Prostate gland (tissue), 2 donors: ENCODE results near the gene OXNAD1.

- PRO-cap, result no peak
- RAMPAGE, long total RNA, 2 experiments, result no peak in any of the 2 experiments
Observed at GRCh38 chr3:15032432-15033020, 32.6 kb downstream of the MRPS25 start.

DNA sequence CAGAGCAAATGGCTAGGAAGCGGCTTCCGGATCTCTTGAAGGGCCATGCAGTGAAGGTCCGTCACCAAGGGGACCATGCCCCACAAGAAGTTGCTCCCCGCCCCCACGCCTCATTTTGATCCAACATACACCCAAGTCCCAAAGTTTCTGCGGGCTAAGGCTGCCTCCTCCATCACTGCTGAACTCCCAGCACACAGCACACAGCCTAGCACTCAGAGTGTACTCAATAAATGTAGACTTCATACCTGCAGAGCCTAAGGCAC lies 1.2 kb downstream of the MRPS25 start:
- PRO-cap, result no peak
- RAMPAGE, long total RNA, 2 experiments, result no peak in any of the 2 experiments

DNA sequence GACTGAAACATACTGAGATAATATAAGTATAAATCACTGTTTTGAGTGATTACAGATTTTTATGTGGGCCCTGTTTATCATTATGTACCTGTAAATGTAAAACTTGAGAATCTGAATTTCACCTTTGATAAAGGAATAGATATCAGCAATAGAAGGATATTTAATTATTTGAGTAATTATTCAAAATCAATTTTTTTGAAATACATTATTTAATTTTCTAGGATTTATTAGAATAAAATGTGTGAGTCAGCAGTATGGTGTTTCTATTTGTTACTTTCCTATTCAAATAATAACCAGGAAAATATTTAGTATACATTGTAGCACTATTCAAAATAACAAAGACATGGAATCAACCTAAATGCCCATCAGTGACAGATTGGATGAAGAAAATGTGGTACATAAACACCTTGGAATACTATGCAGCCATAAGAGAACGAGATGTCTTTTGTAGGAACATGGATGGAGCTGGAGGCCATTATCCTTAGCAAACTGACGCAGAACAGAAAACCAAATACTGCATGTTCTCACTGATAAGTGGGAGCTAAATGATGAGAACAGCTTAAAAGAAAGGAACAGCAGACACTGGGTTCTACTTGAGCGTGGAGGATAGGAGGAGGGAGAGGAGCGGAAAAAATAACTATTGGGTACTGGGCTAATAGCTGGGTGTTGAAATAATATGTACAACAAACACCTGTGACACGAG lies 22.2 kb downstream of the CAPN7 start:
- PRO-cap, result no peak
- RAMPAGE, long total RNA, 2 experiments, result start-site peak on the plus strand in 1 of 2 experiments, centred at position 295 of the sequence, 16 reads per replicate

DNA sequence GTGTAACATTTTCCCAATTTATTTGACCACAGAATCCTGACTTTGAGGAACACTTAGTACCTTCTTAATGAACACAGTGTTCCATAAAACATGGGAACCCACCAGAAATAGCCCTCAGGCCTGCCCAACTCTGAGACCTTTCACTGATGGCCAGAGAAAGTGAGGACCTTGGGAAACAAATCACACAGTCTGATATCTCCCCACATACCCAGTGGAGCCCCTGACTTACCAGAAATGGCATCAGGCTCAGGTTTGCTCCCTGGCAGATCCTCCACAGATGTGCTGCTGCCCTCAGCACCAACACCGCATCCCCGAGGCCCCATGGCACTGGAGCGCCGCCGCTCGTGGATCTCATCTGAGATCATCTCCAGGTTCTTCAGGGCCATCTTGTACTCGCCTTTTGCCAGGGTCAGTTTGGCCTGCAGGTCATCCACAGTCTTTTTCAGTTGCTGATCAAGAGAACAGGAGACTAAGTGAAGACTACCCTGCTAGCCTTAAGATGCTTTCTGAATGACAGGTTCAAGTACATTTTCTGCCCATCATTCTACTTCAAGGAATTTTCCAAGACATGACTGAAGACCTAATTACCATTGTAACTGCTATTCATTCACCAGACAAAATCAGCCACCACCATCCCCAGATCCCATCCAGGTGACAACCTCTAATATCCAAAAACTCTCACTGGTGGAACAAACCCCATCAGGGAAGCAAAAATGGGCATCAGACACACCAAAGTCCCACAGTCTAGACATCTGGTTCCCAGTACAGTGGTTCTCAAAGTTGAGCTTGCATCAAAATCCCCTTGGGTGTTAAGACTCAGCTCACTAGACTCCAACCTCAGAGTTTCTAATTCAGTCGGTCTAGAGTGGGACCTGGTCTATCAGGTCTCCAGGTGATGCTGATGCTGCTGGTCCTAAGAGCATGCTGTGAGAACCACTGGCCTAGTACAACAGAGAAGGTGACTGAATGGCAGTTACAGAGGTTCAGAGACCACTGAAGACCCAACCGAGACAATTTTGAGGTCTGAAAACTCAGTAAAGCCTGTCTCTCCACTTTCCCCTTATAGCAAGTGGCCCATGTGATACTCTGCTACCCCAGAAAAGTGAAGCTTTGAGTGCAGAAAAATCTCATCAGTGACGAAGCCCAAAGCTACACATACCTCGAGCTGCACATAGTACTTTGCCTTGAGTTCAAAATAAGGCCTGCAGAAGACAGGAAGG lies 53.0 kb downstream of the CAPN7 start:
- PRO-cap, result no peak
- RAMPAGE, long total RNA, 2 experiments, result no peak in any of the 2 experiments

DNA sequence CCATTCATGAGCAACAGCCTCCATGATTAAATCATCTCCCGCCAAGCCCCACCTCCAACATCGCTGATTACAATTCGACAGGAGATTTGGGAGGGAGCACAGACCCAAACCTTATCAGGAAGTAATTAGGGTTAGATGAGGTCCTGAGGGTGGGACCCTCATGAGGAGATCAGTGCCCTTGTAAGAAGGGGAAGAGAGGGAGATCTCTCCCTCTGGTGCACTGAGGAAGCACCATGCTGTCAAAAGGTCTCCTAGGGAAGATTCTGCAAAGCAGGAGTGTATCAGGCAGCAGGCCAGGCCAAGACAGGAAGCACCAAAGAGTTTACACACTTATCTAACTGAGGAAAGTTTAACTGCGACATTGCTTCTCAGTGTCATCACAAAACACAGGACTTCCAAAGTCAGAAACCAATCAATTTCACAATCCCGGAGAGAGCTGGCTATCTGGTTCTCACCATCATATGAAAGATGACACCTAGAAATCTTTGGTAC lies 57.4 kb downstream of the SH3BP5 start:
- PRO-cap, result no peak
- RAMPAGE, long total RNA, 2 experiments, result no peak in any of the 2 experiments

GRCh38 chr3:15300115-15301245 lies 31.9 kb downstream of the SH3BP5 start:
- PRO-cap, result unidirectional peak, minus-strand start at chr3:15300365
- RAMPAGE, long total RNA, 2 experiments, result no peak in any of the 2 experiments

- PRO-cap, result no peak
- RAMPAGE, long total RNA, 2 experiments, result no peak in any of the 2 experiments
Observed at GRCh38 chr3:15361266-15362395, 29.2 kb upstream of the SH3BP5 start.

- PRO-cap, result no peak
- RAMPAGE, long total RNA, 2 experiments, result no peak in any of the 2 experiments
Observed at GRCh38 chr3:15381073-15381614, 46.2 kb downstream of the METTL6 start.

- PRO-cap, result no peak
- RAMPAGE, long total RNA, 2 experiments, result no peak in any of the 2 experiments
Observed at GRCh38 chr3:15847680-15848354, 50.0 kb upstream of the ANKRD28 start.

DNA sequence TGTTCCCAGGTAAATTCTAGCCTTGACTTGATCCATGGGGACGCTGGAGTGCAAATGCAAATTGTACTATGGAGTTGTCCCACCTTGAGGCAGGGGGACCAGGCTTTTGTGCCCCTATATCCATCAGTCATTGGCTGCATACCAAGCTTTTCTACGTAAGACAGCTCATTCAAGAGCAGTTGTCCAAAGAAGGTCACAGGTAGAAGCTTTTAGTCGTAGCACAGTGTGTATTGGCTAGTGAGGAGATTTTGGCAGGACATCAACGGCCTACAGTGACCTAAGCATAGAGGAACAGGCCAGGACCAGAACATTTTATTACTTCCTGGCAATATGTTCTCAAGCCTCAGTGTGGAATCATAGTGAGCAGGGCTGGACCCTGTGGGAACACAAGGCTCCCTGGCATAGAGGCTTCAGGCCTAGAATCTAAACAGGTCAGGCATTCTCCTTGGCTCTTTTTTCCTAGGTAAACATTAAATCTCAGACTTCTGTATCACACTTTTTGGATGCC lies 105.4 kb upstream of the ANKRD28 start:
- PRO-cap, result bidirectional peak, plus-strand start at position 346 of the sequence, minus-strand start at position 132 of the sequence
- RAMPAGE, long total RNA, 2 experiments, result no peak in any of the 2 experiments

DNA sequence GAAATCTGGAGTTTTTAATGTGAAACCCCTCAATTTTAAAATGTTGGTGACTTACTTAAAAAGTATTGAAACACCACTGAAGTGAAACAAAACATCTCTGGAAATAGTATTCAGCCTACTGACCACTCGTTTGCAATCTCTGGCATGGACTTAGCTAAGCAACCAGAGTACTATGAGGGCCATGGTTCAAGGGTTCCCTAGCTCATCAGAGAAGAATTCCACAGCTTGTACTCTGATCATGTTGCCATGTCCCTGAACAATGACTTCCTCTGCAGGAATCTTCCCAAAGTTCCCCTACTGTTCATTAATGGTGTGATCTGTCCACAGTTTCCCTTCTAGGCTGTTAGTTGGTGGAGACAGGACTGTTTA lies 44.5 kb upstream of the GALNT15 start:
- PRO-cap, result no peak
- RAMPAGE, long total RNA, 2 experiments, result no peak in any of the 2 experiments

DNA sequence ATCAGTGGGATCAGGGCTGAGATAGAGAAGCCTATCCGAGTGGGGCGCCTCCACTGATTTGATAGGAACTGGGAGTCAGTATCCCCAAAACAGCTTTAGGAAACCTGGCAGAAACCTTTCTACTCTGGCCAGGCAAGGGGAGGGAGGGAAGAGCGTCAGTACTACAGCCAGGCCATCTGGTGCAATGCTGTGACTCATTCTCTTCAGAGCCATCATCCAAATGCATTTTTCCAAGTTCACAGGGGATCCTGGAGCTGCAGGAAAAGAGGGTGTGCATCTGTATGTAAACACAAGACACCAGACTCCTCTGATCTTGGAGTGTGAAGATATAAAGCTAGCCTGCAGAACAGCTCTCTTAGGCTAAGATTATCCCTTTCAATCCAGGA lies 9.2 kb downstream of the GALNT15 start:
- PRO-cap, result no peak
- RAMPAGE, long total RNA, 2 experiments, result no peak in any of the 2 experiments

DNA sequence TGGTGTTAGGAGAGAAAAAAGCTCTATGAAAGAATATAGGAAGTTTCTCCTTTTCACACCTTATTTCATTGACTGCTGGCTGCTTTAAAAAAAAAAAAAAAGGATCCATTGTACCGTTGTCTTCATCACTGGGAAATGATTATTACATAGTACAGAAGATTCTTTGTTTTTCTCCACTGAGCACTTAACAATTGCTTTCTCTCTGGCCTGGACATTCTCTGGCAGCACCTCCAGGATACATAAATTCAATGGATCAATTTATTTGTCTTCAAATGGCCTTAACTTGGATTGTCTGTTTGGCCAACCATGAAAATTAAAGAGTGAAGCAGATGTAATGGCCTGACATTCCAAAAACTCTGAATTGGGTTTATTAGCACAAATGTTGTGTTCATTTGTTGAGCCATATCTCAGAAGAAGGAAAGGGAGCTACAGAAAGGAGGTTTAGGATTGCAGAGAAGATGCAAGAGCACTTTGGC lies 37.1 kb downstream of the DPH3 start:
- PRO-cap, result no peak
- RAMPAGE, long total RNA, 2 experiments, result no peak in any of the 2 experiments

GRCh38 chr3:16264789-16265543 lies at the start of gene OXNAD1:
TSS of gene OXNAD1 (plus strand) at chr3:16265212.
- PRO-cap, result bidirectional peak, plus-strand start at chr3:16265233, minus-strand start at chr3:16264969
- RAMPAGE, long total RNA, 2 experiments, result start-site peak on the plus strand in 2 of 2 experiments, at chr3:16265095-16265288 at its widest, 63 to 67 reads per replicate; start-site peak on the minus strand in 2 of 2 experiments, at chr3:16264909-16264966 at its widest, 130 to 298 reads per replicate

GRCh38 chr3:16278816-16279855 lies 14.1 kb downstream of the OXNAD1 start:
- PRO-cap, result no peak
- RAMPAGE, long total RNA, 2 experiments, result no peak in any of the 2 experiments

GRCh38 chr3:16304954-16305674 lies 40.1 kb downstream of the OXNAD1 start:
- PRO-cap, result no peak
- RAMPAGE, long total RNA, 2 experiments, result no peak in any of the 2 experiments

GRCh38 chr3:16374549-16375040 lies 109.6 kb downstream of the OXNAD1 start:
- PRO-cap, result no peak
- RAMPAGE, long total RNA, 2 experiments, result no peak in any of the 2 experiments

GRCh38 chr3:16377097-16377709 lies 112.2 kb downstream of the OXNAD1 start:
- PRO-cap, result no peak
- RAMPAGE, long total RNA, 2 experiments, result no peak in any of the 2 experiments

GRCh38 chr3:16468491-16468904 lies 45.0 kb downstream of the RFTN1 start:
- PRO-cap, result no peak
- RAMPAGE, long total RNA, 2 experiments, result no peak in any of the 2 experiments

GRCh38 chr3:16483175-16483757 lies 30.2 kb downstream of the RFTN1 start:
- PRO-cap, result no peak
- RAMPAGE, long total RNA, 2 experiments, result no peak in any of the 2 experiments